Measurements from ENCODE around the genes ZNF177, ZNF562 and PDE4A.

- PRO-cap = no peak
These were observed 33.0 kb upstream of the OR1M1 start for GRCh38 chr19:9053834-9054187.

- PRO-cap = no peak
These were observed at the start of gene ZNF177 for GRCh38 chr19:9362854-9363475. ZNF177 (plus strand) TSS chr19:9363013.

GRCh38 chr19:9423119-9423497, 12.3 kb downstream of the ZNF266 start:
- PRO-cap = no peak

- PRO-cap = no peak
These were observed 2.0 kb downstream of the ZNF562 start for GRCh38 chr19:9672672-9673607.

- PRO-cap = bidirectional peak, plus-strand start at chr19:9675204, minus-strand start at chr19:9675040
These were observed at the start of gene ZNF562 for GRCh38 chr19:9674764-9675283. ZNF562 (minus strand) TSS chr19:9675100.

GRCh38 chr19:9818092-9818529, 768 bp downstream of the FBXL12 start:
- PRO-cap = no peak

DNA sequence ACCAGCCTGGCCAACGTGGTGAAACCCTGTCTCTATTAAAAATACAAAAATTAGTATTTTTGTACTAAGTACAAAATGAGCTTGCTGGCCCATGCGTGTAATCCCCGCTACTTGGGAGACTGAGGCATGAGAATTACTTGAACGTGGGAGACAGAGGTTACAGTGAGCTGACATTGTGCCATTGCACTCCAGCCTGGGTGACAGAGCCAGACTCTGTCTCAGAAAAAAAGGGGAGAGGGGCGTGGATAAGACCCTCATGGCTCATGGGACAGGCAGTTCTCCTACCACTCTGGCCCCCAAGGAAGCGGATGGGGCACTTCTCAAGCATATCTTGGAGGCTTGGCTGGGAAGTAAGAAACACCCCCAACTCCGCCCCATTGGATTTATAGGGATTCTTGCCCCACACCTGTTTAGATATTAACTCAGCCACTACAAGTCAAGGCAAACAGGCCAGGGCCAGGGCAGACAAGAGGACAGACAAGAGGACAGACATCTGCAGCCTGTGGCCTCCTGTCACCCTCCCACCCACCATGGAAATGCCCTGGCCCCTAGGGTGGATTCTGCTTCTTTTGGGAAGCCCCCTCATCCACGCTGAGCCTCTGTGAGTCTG, 24.0 kb downstream of the RDH8 start:
- PRO-cap = no peak

- PRO-cap = no peak
These were observed 1.6 kb downstream of the PPAN start for GRCh38 chr19:10107590-10108238.

DNA sequence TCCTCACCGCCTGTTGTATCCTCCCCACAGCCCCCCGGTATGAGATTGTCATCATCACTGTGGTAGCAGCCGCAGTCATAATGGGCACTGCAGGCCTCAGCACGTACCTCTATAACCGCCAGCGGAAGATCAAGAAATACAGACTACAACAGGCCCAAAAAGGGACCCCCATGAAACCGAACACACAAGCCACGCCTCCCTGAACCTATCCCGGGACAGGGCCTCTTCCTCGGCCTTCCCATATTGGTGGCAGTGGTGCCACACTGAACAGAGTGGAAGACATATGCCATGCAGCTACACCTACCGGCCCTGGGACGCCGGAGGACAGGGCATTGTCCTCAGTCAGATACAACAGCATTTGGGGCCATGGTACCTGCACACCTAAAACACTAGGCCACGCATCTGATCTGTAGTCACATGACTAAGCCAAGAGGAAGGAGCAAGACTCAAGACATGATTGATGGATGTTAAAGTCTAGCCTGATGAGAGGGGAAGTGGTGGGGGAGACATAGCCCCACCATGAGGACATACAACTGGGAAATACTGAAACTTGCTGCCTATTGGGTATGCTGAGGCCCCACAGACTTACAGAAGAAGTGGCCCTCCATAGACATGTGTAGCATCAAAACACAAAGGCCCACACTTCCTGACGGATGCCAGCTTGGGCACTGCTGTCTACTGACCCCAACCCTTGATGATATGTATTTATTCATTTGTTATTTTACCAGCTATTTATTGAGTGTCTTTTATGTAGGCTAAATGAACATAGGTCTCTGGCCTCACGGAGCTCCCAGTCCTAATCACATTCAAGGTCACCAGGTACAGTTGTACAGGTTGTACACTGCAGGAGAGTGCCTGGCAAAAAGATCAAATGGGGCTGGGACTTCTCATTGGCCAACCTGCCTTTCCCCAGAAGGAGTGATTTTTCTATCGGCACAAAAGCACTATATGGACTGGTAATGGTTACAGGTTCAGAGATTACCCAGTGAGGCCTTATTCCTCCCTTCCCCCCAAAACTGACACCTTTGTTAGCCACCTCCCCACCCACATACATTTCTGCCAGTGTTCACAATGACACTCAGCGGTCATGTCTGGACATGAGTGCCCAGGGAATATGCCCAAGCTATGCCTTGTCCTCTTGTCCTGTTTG, 1.3 kb upstream of the ICAM4 start:
- PRO-cap = no peak

DNA sequence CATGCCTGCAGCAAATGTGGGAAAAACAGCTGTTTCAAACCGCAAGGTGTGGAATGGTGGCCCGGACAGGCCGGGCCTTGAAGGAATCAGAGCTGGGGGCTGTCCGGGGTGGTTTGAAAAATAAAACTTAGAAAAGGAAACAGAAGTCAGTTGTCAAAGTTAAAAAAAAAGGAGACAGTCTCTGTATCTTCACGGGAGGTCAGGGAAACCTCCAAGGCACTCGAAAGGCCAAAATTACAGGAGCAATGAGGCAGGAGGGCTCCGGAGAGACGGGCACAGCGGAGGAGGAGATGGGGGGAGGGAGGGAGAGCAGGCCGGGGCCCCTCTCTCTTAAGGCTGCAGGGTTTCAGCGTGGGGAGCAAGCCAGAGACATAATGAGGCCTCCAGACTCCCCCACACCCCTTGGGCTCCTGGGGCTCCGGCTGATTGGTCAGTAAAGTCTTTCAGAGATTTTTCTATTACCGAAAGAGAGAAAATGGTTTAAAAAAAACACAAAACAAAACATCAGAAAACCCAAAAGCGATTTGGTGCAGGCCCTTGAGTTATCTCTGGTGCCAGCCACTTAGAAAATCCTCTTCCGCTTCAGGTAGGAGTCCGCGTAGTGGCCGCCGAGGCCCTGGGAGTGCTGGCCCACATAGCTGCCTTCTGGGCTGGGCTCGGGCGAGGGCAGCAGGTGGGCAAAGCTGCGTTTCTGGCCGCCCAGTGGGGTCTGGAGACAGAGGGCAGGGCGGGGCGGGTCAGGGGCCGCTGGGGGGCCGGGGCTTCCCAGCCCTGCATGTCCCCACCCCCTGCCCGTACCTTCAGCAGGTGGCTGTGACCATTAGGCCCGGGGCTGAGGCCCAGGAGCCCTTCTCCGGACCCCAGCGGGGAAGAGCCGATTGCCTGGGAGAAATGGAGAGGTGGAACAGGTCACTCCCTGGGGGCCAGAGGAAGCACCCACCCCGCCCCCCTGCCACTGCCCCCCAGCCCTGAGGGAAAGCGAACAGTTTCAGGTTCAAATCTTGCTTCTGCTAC, 1.4 kb upstream of the FDX2 start:
- PRO-cap = no peak

DNA sequence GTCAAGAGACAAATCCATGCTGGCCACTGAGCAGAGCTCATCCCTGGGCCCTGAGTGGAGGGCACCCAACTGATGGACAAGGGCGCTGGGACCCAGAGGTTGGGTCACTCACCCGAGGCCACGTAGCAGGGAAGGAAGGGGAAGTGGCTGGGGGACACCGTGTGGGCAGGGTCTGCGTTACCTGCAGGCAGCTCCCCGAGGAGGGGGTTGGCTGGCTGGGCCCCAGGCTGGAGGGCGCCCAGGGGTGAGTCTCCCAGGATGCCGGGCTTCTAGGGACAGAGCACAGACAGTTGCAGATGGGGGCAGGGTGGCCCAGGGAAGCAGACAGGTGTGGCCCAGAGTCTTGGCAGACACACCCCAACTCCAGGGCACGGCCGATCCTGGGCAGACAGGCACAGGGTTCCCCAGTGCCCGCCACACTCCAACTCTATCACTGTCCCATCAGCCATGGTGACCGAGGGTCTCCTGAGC, 5.6 kb upstream of the FDX2 start:
- PRO-cap = no peak

GRCh38 chr19:10418875-10419200, 1.5 kb upstream of the PDE4A start:
- PRO-cap = no peak

DNA sequence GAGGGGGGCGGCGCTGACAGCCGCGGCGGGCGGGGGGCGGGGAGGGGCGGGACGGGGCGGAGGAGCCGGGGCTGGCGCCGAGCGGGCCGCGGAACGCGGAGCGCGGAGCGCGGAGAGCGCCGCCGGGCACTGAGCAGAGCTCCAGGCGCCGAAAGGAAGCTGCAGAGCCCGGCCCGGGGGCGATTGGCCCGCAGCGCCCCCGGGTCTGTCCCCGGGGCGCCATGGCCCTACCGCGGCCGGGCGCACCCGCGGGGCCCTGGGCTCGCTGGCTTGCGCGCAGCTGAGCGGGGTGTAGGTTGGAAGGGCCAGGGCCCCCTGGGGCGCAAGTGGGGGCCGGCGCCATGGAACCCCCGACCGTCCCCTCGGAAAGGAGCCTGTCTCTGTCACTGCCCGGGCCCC, at the start of gene PDE4A:
PDE4A (plus strand) TSS at position 115 of the 399 bp plus-strand sequence.
- PRO-cap = bidirectional peak, plus-strand start at position 59 of the sequence, minus-strand start outside the sequence

DNA sequence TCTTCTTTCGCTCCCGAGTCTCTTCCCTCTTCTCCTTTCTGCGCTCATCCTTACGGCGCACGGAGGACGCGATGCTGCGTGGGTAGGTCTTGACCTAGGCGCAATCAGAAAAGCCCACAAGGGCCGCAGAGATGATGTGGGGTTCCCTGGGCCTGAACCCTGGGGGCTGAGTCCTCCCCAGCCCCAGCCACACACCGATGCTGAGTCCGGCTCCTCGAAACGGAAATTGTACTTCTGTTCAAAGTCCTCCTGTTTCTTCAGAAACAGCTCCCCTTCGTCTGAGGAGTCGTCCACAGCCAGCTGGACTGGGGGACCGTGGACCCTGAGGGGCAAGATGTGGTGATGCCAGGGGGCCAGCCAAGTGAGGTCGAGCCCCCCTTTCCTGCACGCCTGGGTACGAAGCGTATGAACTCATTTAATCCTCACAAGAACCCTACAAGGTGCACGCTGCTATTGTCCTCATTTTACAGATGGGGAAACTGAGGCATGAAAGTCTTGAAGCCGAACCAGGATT, 6.1 kb downstream of the KRI1 start:
- PRO-cap = no peak

- PRO-cap = no peak
These were observed 9.1 kb upstream of the SLC44A2 start for GRCh38 chr19:10616157-10616673.

- PRO-cap = no peak
These were observed 13.8 kb upstream of the QTRT1 start for GRCh38 chr19:10687242-10687974.

GRCh38 chr19:10687975-10688424, 13.2 kb upstream of the QTRT1 start:
- PRO-cap = unidirectional peak, plus-strand start at chr19:10688414

DNA sequence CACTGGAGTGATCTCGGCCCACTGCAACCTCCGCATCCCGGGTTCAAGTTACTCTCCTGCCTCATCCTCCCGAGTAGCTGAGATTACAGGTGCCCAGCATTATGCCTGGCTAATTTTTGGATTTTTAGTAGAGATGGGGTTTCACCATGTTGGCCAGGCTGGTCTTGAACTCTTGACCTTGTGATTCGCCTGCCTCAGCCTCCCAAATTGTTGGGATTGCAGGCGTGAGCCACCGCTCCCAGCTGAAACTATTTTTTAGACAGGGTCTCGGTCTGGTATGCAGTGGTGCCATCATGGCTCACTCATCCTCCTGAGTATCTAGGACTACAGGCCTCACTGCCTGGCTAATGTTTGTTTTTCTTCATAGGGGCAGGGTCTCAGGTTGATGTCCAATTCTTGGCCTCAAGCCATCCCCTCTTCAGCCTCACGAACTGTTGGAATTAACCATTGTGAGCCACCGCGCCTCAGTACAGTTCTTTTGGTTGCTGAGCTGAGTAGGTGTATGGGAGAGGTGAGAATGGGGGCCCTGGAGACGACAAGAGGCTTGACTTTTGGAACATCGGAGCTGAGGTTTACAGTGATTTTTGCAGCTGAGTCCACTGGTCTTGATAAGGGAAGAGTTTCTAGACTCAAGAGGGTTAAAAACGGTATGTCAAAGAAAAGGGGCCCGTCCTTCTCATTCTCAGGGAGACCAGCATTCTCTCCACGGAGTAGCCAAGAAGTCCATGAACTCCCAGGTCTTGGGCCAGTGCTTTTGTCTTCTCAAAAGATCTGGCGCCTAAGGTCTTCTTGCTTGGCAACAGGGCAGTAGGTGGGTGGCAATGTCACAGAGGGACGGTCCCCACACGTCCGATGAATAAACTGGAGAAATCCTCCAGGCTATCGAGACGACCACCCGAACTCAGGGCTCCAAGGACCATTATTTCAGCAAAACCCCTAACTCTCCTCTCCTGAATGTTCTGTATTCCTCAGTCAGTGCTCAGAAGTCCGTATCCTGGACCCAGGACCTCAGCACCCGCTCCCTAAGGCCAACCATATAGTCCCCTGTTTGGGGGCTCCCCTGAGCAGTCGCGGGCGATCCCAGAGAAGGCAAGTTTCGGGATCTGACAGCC, 6.6 kb upstream of the QTRT1 start:
- PRO-cap = no peak

DNA sequence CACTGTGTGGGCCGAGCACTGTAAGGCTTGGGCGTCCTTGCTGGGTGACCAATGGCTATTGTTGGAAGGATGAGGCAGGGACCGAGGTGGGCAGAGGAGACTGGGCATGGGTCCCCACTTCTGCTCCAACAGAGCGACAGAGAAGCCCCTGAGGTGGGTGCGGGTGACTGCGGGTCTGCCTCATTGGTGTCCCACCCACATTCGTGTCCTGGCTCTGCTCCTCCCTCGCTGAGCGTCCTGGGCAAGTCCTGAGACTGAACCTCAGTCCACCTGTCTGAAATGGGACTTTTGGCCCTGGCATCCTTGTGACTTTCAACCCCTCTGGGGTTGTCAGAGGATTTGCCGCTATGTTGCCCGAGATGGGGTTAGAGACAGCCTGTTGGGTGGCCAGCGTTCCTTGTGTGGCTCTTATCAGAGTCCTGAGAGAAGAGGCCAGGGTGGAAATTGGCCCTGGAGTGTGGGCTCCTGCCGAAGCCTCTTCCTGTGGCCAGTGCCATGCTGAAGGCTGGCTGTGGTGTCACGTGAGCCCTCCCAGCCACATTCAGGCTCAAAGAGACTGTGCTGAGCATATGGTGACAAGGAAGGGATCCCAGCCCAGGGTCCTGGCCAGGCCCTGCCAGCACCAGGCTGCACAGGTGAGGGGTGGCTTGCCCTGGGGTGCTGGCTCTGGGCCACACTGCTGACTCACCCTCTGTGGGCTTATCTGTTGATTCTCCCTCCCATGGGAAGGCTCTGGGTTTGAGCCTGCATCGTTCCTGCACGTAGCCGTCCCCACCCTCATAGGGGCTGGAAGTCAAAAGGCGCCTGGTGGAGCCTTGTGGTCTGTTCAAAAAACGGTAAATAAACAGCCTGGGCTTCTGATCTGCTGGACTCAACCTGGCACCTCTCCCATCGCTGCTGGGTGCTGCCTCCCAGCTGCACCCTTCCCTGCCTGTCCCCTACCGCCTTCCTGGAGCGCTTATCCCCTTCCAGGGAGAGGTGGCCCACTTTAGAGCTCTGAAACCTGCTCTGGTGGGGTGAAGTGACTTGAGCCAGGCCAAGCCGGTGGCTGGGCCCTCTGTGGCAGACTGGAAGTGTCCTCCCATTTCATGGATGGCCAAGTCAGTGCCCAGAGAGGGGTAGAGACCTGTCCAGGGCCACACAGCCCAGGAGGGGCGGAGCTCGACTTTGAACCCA, 31.0 kb downstream of the DNM2 start:
- PRO-cap = no peak

- PRO-cap = no peak
These were observed 42.4 kb downstream of the DNM2 start for GRCh38 chr19:10760264-10760634.